ENCODE data around the genes CTSG and NOVA1.

DNA sequence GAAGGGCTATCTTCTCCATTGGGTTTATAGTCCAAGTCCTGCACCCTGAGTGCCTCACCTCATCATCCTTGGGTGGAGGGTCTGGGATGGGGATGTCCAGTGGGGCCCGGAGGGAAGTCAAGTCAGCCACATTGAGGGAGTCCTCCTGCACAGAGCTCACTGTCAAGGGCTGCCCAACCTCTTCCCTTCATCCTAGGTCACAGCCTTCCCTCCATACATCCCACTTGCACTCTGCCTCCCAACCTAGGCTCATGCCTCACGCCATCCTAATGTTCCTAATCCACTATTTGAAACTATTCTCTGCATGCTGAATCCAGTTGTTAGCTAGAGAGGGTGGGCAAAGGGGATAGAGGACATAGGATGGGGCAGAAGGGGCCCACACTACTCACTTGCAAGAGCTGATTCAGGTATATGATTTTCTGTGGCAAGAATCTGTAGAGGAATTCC, 1.1 kb downstream of the PSME2 start:
- PRO-cap, 3 experiments = no peak in any of the 3 experiments
- RRBS = no CpG with 5 or more reads among the region's 2 CpGs

GRCh38 chr14:24170935-24171226, 999 bp upstream of the REC8 start:
- PRO-cap, 3 experiments = no peak in any of the 3 experiments
- RRBS = no CpG with 5 or more reads among the region's 7 CpGs

GRCh38 chr14:24172388-24172827, 528 bp downstream of the REC8 start:
- PRO-cap, 3 experiments = no peak in any of the 3 experiments
- RRBS = 55% methylated on average over 14 of the region's 24 CpGs

DNA sequence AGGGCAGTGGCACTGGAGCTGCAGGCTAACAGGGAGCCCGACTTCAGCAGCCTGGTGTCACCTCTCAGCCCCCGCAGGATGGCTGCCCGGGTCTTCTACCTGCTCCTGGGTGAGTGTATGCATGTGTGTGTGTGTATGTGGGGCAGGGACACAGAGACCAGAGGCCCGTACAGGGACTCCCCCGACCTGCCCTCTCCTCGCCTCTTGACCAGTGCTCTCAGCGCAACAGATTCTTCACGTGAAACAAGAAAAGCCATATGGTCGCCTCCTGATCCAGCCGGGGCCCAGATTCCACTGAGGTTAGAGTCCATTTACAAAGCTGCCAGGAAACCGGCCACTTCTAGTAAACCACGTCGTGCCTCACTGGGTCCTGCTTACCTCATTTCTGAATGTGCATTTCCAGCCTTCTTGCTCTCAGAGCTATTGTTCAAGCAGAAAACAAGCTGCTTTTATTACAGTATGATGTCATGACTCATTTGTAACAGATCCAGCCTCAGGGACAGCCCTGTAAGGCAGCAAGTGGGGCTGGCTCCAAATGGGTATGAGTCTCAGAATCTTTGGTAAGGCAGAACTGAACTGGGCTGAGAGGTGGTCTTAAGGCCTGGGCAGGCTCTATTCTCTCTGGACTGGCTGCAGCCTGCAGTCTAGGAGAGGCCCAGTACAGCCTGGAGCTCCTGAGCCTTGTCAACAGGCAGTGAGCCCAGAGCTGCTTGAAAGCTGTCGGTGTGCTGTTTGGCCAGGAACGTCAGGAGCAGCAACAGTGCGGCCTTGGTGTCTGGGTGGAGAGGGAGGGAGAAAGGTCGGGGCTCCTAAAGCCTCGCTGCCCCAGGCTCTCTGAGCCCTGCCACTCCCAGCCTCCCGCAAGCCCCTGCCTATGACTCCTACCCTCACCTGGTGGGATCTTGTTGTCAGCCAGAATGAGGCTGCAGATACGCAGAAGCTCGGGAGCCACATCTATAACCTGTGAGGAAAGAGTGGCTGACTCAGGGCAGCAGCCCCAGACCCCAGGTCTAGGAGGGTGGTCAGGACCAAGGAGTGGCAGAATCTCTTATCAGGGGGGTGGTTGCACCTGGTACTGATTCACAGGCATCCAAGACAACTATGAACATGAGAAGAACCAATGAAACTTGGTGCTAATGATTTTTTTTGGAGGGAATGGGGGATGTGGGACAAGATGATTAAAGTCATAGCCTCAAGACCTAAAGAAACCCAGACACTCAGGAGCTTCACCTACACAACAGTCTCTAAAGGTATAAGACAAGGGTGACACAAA, 8.4 kb downstream of the REC8 start:
- PRO-cap, 3 experiments = no peak in any of the 3 experiments
- RRBS = no CpG with 5 or more reads among the region's 21 CpGs

DNA sequence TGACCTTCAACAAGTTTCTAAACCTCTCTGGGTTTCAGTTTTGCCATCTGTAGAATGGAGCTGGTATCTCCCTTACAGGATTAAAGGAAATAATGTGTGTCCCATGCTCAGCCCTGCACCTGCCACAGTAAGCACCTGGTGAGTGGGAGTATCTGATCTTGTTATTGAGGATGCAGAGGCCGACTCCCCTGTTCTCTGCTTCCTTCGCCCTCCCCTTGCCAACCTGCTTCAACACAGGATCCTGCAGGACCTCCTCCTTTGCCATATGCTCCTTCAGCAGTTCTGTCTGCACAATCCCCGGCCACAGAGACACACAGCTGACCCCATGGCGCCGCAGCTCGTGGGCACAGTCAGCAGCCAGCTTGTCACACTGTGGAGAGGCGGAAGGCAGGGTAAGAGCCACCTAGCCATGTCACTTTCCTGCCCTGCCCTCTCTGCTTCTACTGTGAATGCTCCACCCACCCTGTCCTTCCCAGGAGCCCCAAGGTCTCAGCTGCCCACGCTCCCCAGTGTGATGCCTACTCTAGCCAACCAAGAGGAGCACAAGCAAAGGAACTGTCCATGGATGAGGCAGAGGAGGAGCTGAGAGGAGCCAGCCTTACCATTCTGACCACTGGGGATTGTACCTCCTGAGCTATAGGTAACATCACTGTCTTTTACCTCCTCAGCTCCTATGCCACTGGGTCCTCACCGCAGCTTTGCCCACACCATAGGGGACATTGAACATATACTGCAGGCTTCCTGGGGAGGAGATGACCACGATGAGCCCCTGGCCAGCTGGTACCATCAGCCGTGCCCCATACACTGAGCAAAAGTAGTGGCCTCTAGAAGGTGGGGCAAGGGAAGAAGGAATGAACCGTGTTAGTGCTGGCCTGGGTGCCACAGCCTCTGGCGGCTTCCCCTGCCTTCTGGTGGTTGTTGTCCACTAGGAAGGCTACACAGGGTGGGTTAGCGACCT, 7.3 kb downstream of the DHRS1 start:
- PRO-cap, 3 experiments = no peak in any of the 3 experiments
- RRBS = no CpG with 5 or more reads among the region's 14 CpGs

DNA sequence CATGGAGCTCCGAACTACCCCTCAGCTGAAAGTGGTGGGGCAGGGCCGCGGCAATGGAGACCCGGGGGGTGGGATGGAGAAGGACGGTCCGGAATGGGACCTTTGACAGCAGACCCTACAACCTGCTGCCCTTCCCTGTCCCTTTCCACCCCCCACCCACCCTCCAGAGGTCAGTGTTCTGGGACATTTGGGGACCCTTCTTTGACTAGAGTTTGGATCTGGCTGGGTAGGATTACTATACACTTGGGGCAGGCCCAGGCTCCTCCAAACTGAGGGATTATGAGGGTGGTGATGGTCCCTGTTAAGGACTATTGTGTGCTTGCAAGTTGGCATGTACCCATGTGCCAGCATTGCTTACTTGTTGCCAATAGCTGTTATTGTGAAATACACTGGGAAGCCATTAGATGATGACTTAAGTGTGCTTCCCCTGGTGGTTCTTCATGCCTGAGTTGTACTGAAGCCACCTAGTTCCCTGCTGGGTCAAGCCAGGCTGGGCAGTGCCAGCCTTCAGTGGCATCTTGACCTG, 397 bp downstream of the LTB4R start:
- PRO-cap, 3 experiments = no peak in any of the 3 experiments
- RRBS = no CpG with 5 or more reads among the region's 6 CpGs

GRCh38 chr14:24329092-24329689, 5.7 kb downstream of the ADCY4 start:
- PRO-cap, 3 experiments = no peak in any of the 3 experiments
- RRBS = no CpG with 5 or more reads among the region's 12 CpGs

DNA sequence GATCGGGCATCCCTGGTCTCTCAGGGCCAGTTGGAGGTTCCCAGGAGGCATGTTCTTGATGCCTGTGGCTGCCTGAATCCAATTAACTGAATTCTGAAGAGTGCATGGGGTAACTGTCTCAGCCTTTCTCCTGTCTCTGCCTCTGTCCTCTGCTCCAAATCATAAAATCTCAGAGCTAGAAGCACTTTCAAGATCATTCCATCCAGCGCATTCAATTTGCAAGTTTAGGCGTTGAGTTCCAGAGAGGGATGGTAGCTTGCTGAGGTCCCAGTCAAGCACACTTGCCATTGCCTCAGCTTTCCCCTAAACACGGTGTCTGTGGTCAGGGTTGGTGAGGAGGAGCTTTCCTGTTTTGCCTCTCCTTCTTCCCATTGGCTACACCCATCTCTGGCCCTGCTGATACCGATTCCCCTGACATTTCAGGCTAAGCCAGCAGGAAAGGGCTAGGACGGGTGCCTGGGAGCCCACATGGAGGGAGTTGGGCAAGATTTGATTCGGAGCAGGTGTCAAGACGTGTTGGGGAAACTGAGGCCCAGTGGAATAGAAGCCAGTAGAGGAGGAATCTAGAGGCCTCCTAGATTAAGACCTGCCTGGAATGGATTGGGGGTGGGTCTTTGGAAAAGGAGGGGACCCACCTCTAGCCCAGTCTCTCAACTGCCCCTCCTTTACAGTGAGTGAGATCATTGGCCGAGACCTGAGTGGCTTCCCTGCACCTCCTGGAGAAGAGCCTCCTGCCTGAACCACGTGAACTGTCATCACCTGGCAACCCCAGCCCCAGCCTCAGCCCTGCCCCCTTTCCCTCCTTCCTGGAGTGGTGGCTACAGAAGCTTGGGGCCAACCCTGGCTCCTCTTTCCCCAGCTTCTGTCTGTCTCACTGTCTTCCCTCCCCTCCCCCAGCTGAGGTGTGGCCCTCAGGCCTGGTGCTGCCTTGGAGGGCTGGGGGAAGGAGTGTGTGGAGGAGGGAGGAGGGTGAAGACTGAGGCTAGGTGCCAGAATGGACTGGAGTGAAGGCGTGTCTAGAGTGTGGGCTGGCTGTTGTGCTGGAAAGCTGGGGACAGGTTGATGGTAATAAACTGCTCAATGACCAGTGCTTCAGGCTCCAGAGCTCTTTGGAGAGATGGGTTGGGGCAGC, 9.3 kb downstream of the NFATC4 start:
- PRO-cap, 3 experiments = no peak in any of the 3 experiments
- RRBS = no CpG with 5 or more reads among the region's 11 CpGs

DNA sequence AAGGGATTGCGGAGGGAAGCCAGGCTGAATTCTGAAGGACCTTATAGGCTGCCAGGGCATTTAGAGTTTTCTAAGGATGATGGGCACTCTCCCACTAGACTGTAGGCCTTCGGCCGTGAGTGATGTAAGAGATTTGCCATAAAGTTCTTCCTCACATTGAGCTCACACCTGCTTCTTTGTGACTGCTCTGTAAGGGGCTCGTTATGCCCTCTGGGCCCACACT, 12.2 kb downstream of the NFATC4 start:
- PRO-cap, 3 experiments = no peak in any of the 3 experiments
- RRBS = no CpG with 5 or more reads among the region's 4 CpGs

- PRO-cap, 3 experiments = no peak in any of the 3 experiments
- RRBS = no CpG with 5 or more reads among the region's 7 CpGs
These were observed 11.0 kb downstream of the CBLN3 start for GRCh38 chr14:24418422-24418977.

DNA sequence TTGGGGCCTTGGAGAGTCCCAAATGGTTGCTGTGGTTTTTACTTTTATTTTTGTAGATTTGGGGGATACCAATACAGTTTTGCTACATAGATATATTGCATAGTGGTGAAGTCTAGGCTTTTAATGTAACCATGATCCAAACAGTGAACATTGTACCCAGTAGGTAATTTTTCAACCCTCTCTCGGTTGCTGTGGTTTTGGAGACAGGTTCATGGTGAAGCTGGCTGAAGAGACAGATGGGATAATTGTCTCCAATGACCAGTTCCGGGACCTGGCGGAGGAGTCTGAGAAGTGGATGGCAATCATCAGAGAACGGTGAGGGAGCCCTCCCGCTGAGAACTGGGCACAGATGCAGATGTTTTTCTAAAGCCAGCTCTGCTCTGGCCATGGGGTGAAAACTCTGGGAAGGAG, 6.1 kb downstream of the KHNYN start:
- PRO-cap, 3 experiments = no peak in any of the 3 experiments
- RRBS = no CpG with 5 or more reads among the region's 5 CpGs

DNA sequence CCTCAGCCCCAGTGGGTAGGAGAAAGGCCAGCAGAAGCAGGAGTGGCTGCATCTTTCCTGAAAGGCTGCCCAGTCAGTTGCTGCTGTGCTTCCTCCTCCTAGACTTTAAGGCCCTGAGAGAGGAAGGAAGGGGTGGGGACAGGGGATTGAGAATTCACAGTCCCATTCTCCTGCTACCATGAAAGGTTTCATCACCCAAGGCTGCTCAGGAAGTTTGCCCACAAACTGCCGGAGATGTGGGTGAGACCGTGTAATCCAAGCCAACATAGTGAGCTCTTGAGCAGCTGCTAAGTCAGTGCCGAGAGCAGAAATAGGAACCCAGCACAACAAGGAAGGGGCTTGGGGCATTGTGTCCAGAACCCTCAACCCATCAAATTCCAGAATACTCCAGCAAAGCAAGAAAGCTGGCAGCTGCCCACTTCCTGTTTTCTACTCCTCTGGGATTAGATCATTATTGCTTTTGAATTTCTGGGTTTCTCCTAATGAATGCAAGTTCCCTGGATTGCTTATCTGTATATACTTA, at the start of gene CTSG:
Gene CTSG (minus strand): TSS at position 79 of the 523 bp plus-strand sequence.
- PRO-cap, 3 experiments = no peak in any of the 3 experiments
- RRBS = no CpG with 5 or more reads among the region's 3 CpGs

- PRO-cap, 3 experiments = no peak in any of the 3 experiments
- RRBS = no CpG with 5 or more reads among the region's 4 CpGs
These were observed 2.4 kb downstream of the GZMH start for GRCh38 chr14:24607098-24607509.

DNA sequence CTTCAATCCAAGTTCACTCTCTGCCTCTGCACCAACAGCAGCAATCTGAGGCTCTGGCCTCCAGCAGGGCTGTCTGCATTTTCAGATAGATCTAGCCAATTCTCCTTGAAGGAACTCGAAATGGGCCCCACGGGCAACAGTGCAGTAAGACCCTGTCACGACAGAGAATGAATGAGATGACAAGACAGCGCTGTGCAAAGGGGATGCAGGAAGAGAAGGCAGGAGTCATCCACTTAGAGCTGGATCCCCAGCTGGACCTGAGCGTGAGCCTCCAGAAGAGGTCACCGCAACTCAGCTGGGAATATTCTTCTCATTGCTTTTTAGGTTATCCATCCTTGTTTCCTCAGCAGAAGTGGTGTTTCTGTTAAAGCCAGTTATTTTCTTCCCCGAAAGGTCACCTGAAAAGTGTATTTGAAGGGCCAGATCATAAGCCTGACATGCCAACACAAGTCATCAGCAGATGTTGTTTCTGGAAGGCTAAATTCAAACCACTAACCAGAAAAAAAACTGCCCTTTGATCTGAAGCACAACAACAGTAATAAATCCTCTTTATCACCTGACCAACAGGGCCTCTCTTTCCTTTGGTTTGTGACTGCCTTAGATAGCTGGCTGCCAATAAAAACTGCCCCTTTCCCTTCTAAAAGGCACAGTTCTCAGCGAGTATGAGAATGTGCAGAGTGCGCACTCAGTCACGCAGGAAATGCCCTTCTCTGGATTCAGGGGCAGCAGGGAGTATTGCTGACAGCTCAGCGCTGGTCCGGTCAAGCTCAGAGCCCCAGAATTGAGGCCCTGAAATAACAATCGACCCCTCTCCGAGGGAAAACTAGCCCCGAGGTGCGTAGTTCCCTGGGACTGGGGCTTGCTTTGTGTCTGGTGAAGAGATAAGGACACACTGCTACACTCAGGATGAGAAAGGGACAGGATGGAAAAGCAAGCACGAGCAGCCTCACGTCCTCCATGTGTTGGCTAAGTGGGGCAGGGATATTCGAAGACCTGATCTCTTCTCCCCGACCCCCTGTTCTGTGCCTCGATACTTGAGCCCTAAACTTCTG, 184.0 kb upstream of the GZMB start:
- PRO-cap, 3 experiments = no peak in any of the 3 experiments
- RRBS = no CpG with 5 or more reads among the region's 21 CpGs

GRCh38 chr14:24844068-24844496, 205.9 kb downstream of the STXBP6 start:
- PRO-cap, 3 experiments = no peak in any of the 3 experiments
- RRBS = no CpG with 5 or more reads among the region's 7 CpGs

DNA sequence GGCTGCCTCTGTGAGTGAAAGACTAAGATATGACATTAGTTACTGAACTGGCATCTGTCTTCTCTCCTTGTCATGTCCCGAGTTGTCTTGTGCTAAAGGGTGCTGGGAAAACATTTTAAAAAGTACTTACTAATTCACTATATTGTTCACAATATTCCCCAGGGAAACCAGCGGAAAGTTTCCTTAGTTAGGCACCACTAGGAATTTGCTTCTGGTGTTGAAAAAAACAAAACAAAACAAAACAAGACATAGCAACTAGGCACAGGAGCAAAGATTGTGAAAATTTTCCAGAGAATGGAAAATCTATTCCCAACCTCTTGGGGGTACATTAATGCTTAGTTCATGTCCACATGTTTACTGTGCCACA, 169.9 kb downstream of the STXBP6 start:
- PRO-cap, 3 experiments = no peak in any of the 3 experiments
- RRBS = no CpG with 5 or more reads among the region's 2 CpGs

- PRO-cap, 3 experiments = no peak in any of the 3 experiments
- RRBS = no CpG with 5 or more reads among the region's 7 CpGs
These were observed 17.6 kb downstream of the STXBP6 start for GRCh38 chr14:25032292-25032777.

GRCh38 chr14:25046417-25046880, 3.5 kb downstream of the STXBP6 start:
- PRO-cap, 3 experiments = no peak in any of the 3 experiments
- RRBS = no CpG with 5 or more reads among the region's 1 CpG

GRCh38 chr14:26143197-26143396, 454.7 kb downstream of the NOVA1 start:
- PRO-cap, 3 experiments = no peak in any of the 3 experiments
- RRBS = no CpG with 5 or more reads among the region's 2 CpGs

- PRO-cap, 3 experiments = peak in 3 of 3 experiments; most common plus-strand start chr14:26598179 (in 2); most common minus-strand start chr14:26598234 (in 3)
- RRBS = 2% methylated on average over 33 of the region's 77 CpGs
These were observed at the start of gene NOVA1 for GRCh38 chr14:26597966-26598755. Gene NOVA1 (minus strand): TSS chr14:26598033.

All from breast (tissue), 4 donors.